BJ (cell line): ENCODE data around the genes KRT10, KRTAP2-4, KRTAP9-8, KRT34 and NT5C3B.

DNA sequence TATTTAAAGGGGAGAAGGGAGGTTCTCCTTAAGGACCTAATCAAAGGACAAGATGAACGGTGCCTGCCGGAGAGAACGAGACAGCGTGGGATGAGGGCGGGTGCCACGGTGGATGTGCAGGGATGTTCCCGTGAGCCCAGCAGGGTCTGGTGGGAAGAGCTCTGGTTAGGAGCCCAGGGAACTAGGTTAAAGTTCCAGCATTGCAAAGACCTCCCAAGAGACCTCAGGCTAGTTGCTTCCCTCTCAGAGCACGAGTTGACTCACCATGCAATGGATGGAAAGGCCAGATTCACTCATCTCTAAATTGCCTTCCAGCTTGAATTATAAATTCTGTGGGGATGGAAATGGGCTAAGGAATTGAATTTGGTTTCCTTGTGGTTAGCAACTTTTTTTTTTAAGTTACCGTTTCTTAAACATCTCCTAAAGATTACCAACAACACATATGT is 14.6 kb downstream of the CCR7 start:
- CAGE, long polyA plus RNA, result no peak
- RRBS, result no CpG with 5 or more reads among the region's 9 CpGs

- CAGE, long polyA plus RNA, result no peak
- RRBS, result 6% methylated on average over 10 of the region's 34 CpGs
Observed at GRCh38 chr17:40779494-40779864, 2.9 kb downstream of the KRT27 start.

GRCh38 chr17:40821887-40822983 is at the start of gene KRT10:
Gene KRT10 (minus strand): TSS chr17:40822614.
- CAGE, long polyA plus RNA, result no peak
- RRBS, result no CpG with 5 or more reads among the region's 12 CpGs

GRCh38 chr17:40827955-40828640 is 5.7 kb upstream of the KRT10 start:
- CAGE, long polyA plus RNA, result no peak
- RRBS, result no CpG with 5 or more reads among the region's 7 CpGs

DNA sequence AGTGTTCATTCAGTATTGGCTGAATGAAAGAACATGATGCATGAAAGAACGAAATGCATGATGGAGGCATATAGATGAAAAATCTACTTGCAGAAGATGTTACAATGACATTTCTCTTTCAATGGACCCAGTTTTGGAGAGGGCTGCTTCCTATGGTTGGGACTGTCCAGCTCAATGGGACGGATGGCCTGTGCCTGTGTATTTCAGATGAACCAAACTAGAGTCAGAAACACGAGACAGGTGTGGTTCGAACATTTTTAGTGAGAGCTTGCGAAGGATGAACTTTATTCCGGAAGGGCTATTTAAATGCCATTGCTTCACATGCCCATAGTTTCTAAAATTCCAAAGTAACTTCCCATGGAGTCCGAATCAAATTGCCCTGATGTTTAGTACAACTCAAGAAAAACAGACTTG is 1.5 kb downstream of the KRT20 start:
- CAGE, long polyA plus RNA, result no peak
- RRBS, result no CpG with 5 or more reads among the region's 7 CpGs

- CAGE, long polyA plus RNA, result no peak
- RRBS, result no CpG with 5 or more reads among the region's 3 CpGs
Observed at GRCh38 chr17:40885909-40886534, 980 bp upstream of the KRT20 start.

DNA sequence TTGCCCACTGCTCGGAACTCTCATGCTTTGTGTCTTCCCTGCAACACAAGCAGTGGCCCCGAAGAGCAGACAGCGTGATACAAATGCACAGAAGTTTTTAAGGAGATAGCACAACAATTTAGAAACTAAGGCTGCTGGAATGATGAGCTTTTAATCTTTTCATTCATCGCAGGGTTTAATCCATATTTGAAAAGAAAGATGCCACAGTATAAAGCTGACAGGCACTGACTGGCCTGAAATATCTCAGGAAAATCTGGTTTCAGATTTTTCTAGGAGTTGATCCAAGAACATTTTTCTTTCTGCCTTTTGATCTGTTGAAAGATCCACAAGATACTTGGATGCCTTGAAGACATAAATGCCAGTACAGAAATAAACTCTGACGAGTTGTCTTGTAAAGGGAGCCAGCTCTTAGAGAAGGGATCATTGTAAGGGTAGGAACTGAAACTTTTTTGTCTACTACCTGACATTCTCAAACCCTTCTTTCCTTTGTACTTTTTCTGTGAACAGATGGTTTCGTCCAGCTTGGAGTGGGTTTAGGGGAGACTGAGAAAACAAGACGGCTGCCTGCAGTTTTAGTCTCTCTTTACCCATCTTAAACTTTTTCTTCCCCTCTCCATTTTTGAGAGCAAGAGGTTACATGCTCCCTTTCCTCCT is 25.4 kb upstream of the KRT20 start:
- CAGE, long polyA plus RNA, result no peak
- RRBS, result no CpG with 5 or more reads among the region's 7 CpGs

- CAGE, long polyA plus RNA, result no peak
- RRBS, result no CpG with 5 or more reads among the region's 4 CpGs
Observed at GRCh38 chr17:40964364-40964772, 2.4 kb downstream of the KRT39 start.

DNA sequence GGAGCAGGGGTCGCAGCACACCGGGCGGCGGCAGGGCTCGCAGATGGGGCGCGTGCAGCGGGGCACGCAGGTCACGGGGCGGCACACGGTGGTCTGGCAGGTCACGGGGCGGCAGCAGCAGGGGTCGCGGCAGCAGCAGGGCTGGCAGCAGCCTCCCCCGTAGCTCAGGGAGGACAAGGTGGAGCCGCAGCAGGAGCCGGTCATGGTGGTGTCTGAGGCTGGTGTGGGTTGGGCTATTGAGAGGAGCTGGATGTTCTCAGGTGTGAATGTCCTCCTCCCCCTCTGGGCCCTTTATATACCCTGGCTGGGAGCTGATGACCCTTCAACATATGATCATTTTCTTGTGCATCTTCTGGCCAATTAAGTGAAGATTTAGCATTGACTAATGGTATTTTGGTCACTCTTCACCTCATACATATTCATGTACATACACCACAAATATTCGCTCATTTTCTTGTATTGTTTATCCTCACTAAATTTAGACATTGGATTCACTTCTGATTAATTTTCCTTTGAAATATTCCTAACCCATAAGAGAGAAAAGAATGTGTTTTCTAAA is at the start of gene KRTAP2-4:
TSS of gene KRTAP2-4 (minus strand) at position 238 of the 559 bp plus-strand sequence.
- CAGE, long polyA plus RNA, result no peak
- RRBS, result no CpG with 5 or more reads among the region's 20 CpGs

GRCh38 chr17:41237777-41238210 is at the start of gene KRTAP9-8:
Gene KRTAP9-8 (plus strand): TSS chr17:41237999.
- CAGE, long polyA plus RNA, result no peak
- RRBS, result no CpG with 5 or more reads among the region's 4 CpGs

GRCh38 chr17:41382194-41382595 is at the start of gene KRT34:
Gene KRT34 (minus strand): TSS chr17:41382306.
- CAGE, long polyA plus RNA, result start-site peak on the minus strand at chr17:41382304-41382408, 779 and 654 reads in 2 replicates
- RRBS, result no CpG with 5 or more reads among the region's 1 CpG

DNA sequence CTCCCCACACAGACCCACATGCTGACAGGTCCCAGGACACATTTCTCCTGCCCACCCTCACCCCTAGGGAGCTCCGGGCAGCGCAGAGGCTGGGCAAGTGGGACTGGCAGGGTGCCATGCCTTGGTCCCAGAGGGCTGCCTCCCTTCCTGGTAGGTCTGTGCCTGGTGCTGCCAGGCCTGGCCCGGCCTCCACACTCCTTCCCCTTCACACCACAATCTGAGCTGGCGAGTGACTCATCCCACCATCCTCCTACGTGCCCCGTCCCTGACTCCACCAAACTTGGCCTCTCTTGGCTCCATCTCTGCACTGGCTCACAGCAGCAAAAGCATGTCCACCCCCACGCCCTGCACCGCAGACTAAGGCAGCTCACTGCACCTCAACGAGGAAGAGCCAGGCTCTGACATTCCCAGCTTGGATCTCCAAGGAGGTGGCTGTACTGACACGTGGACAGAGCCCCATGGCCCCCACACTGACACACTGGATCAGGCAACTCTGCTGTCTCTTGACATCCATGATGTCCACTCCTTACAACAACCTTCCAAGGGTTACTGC is 19.8 kb upstream of the KRT19 start:
- CAGE, long polyA plus RNA, result no peak
- RRBS, result 28% methylated on average over 3 of the region's 10 CpGs

DNA sequence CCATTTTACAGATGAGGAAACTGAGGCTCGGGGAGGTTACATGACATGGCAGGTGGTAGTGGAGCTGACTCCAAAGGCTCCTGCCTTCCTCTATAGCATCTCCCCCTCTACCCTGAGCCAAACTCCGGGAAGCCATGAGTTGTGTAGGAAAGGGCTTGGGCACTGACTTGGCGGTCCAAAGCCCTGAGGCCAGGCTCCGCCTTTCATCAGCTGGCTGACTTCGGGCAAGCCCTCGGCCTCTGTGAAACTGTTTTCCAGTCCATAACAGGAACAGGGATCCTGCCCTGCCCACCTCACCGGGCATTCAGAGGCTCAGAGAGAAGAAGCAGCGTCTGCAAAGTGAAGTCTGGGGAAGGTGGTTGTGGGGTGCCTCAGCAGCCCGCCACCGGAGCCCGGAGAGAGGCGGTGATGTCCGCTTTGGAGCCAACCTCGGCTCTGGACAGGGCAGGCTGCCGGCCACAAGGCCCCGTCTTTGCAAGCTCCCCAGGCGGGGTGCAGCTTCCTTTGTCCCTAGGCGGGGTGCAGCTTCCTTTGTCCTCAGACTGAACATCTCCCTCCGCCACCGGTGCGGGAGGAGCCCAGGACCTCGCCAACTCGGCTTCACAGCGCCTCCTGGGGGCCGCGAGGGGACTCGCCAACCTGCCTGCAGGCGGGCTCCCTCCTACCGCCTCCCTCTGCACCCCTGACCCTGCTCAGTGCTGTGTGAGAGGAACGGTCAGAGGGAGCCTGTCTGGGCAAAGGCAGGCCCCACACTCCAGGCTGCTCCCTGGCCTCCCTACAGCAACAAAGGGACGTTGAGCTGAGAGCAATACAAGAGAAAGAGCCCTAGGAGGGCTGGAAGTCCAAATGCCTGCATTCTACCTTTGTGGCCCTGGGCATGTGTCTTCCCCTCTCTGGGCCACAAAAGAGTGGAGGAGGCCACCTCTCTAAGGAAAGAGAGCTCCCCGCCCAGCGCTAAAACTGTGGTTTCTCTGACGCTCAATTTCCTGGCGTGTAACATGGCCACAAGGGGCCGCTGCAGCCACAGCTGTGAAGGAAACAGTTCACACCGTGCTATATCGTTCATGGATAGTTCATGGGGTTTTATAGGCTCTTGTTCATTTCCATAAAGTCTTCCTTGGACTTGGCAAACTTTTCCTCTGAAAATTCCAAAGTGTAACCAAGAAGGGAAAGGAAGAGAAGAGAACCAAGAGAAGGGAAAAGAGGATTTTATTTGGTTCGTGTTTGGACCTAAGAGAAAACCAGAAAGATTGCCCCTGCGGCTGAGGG is 20.7 kb upstream of the KRT19 start:
- CAGE, long polyA plus RNA, result no peak
- RRBS, result 24% methylated on average over 9 of the region's 40 CpGs

DNA sequence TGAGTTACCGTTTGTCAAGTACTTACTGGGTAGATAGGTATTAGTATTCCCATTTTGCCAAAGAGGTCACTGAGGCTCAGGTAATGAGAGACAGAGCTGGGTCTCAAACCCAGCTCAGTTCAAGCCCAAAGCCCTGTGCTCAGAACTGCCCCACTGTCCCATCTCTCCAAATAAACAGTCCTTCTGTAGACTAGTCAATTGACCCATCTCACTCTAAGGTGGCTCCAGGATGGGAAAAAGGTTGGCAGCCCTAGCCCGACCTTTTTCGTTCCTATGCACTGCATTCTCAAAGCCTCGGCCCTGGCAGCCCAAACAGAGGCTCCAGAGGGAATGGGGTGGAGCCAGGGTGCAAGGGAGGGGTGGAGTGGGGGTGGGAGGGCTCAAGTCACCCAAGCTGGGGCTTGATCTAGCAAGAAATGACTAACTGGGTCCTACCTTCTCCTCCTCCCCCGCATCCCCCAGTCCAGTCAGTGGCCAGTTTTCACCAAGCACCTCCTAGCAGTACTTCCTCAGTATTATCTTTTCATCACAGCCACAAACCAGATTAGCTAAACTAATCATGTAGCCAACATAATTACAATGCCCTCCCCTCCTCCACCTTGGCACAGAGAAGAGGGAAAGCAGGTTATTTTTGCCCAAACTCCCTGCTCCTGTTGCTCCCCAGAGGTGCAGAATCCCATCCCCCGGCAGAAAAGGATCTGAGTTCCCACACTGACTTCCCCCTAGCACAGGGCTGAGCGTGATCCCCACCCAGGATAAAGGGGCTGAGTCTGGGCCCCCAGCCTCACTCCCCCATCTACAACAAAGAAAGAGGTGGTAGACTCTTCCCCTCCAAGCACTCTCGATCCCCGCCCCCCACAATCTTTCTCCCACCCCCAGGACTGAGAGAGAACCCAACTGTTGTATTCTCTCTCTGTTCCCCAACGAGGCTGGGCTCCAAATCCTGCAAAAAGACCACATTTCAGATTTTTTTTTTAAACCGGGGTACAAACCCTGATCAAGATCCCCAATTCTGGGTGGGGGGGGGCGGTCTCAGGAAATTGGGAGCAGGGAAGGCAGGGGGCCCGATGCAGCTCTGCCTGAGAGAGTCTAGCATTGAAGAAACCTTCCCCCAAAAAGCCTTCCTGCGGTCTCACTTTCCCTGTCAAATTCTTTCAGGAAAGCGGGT is 2.2 kb downstream of the JUP start:
- CAGE, long polyA plus RNA, result no peak
- RRBS, result no CpG with 5 or more reads among the region's 15 CpGs

GRCh38 chr17:41822928-41823502 is 10.2 kb downstream of the FKBP10 start:
- CAGE, long polyA plus RNA, result no peak
- RRBS, result no CpG with 5 or more reads among the region's 2 CpGs

- CAGE, long polyA plus RNA, result start-site peak on the minus strand at chr17:41836187-41836232, 720 and 368 reads in 2 replicates
- RRBS, result 2% methylated on average over 24 of the region's 86 CpGs
Observed at GRCh38 chr17:41835287-41836590, at the start of gene NT5C3B. Gene NT5C3B (minus strand): TSS chr17:41836232.

- CAGE, long polyA plus RNA, result no peak
- RRBS, result no CpG with 5 or more reads among the region's 7 CpGs
Observed at GRCh38 chr17:41862898-41863352, 2.3 kb downstream of the KLHL11 start.

GRCh38 chr17:41868540-41869231 is 3.5 kb upstream of the KLHL11 start:
- CAGE, long polyA plus RNA, result no peak
- RRBS, result no CpG with 5 or more reads among the region's 8 CpGs

DNA sequence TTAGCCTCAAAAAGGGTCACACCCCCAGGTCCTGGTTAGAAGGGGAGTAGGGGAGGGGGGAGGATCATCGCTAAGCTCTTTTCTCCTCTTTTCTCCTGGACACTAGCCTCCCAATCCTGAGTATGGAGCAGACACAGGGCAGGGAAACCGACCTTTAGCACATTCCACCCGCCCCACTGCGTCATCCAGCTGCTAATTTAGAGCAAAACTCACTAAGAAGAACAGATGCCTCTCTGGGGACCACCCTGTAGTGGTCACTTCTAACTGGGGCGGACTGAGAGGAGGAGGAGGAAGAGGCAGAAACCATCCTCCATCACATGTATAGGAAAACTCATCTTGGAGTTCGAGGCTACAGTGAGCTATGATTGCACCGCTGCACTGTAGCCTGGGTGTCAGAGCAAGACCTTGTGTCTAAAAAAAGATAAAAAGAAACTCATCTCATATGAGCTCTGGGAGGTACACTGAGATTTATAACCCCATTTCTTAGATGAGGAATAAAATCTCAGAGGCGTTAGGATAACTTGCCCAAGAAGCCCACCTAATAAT is 4.2 kb downstream of the ACLY start:
- CAGE, long polyA plus RNA, result no peak
- RRBS, result no CpG with 5 or more reads among the region's 8 CpGs

- CAGE, long polyA plus RNA, result no peak
- RRBS, result no CpG with 5 or more reads among the region's 5 CpGs
Observed at GRCh38 chr17:41983364-41983966, 16.9 kb downstream of the CNP start.